Cardiac atrium fibroblast (primary cell): ENCODE results near the genes CLPSL1 and PNPLA1.

- RAMPAGE, long total RNA = no peak
Measured at GRCh38 chr6:35311541-35312202, 14.1 kb downstream of the DEF6 start.

- RAMPAGE, long total RNA = no peak
Measured at GRCh38 chr6:35332399-35332778, 10.0 kb upstream of the PPARD start.

DNA sequence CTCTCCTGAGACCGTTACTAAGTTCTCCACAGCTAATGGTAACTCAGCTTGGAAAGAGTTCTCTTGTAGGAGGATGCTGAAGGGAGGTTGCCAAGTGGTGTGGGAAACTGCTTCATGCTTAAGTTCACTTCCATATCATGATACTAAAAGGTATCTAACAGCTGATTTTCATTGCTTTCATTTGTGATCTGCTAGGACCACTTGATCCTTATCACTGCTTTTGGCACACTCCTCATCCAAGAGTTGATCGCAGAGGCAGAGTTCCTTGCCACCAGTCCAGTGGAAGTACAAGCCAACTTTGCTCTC lies 13.6 kb downstream of the PPARD start:
- RAMPAGE, long total RNA = no peak

- RAMPAGE, long total RNA = no peak
Measured at GRCh38 chr6:35362667-35364003, 20.8 kb downstream of the PPARD start.

DNA sequence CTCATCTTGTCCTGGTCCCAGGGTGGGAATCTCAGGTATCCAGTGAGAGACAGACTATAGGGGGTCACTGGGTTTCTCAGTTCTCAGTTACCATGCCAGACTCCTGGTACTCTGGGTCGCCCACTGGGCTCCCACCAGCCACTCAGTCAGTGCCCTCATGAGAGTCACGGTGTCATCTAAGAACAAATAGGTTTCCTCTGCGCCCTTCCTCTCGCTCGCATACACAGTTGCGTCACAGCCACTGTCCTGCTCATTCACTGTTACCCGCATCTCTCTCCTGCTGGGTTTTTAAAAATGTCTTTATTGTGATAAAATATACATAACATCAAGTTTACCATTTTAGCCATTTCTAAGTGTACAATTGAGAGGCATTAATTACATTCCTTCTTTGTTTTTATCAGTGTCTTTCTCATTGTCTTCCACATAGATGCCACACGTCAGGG lies 4.0 kb downstream of the TEAD3 start:
- RAMPAGE, long total RNA = no peak

DNA sequence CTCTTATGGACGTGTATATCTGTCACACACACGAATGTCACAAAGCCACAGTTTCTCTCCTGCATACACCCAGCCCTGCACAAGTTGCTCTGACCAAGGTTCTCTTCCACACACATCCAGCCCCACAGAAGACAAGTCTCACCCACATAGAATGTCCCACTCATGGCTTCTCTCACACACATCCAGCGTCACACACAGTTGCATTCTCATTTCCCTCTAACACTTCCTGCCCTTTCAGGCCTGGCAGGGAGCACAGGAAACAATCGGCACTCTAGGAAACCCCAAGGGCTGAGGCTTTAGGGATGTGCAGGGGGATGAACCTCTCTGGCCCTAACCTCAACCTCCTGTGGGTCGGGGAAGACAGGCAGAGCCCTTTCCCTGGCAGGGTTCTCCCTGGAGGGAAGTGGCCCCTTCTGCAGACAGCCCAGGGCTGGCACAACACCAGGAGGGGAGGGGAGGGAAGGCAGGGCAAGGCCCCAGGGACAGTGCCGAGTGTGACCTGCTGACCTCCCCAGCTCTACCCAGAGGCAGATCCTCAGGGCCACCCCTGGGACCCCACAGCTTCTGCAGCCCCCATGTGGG lies 2.8 kb downstream of the TEAD3 start:
- RAMPAGE, long total RNA = no peak

DNA sequence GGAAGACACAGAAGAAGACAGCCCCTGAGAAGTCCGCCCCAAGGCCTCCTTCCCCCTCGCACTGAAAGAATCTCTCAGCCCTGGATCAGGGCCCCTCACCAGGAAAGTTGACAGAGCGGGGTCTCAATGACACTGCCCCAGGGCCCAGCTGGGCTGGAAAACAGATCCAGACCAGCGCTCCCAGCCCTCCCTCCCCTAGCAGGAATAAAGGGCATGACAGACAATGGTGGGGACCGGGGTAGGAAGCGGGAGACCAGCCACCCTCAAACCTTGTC lies 1.0 kb downstream of the TEAD3 start:
- RAMPAGE, long total RNA = no peak

GRCh38 chr6:35575359-35576028 lies 62.8 kb upstream of the TULP1 start:
- RAMPAGE, long total RNA = no peak

GRCh38 chr6:35583815-35584190 lies 71.1 kb upstream of the TULP1 start:
- RAMPAGE, long total RNA = no peak

- RAMPAGE, long total RNA = no peak
Measured at GRCh38 chr6:35599863-35600460, 87.3 kb upstream of the TULP1 start.

DNA sequence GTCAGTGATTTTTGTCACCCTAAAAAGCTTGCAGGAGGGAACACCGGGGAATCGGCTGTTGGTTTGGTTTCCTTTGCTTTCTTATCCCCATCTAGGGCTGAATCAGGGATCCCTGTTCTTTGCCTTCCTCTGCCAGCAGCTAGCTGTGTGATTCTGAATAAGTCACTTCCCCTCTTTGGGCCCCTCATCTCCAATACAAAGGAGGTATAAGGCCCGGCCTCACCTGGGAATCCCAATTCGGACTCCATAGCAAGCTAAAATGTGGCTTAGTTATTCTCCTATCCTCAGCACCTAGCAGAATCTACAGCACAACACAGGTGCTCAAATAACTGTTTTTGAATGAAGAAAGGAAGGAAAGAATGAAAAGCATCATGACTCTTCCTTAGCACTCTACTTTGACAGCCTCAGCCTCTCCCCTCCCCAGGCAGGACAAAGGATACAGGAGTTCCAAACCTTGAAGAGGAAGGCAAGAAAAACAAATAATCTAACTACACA lies 18.4 kb upstream of the ARMC12 start:
- RAMPAGE, long total RNA = no peak

DNA sequence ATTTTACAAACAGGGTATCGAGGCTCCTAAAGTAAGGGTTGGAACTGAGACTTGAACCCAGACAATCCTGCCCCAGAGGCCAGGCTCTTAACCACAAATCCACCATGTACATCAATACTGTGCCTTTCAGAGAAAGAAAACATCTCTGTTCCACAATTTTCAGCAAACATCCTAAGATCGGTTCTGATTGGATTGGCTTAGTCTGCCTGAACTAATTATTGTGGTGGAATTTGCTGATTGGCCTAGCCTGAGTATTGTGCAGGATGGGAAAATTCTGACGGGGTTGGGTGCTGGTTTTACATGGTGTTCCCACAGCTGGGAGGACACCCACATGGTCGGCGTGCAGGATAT lies at the start of gene CLPSL1:
Gene CLPSL1, plus strand, starts transcription at position 299 of the 351 bp plus-strand sequence.
- RAMPAGE, long total RNA = no peak

DNA sequence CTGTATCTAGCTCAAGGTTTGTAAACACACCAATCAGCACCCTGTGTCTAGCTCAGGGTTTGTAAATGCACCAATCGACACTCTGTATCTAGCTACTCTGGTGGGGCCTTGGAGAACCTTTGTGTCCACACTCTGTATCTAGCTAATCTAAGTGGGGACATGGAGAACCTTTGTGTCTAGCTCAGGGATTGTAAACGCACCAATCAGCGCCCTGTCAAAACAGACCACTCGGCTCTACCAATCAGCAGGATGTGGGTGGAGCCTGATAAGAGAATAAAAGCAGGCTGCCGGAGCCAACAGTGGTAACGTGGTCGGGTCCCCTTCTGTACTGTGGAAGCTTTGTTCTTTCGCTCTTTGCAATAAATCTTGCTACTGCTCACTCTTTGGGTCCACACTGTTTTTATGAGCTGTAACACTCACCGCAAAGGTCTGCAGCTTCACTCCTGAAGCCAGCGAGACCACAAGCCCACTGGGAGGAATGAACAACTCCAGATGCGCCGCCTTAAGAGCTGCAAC lies 11.0 kb upstream of the SRPK1 start:
- RAMPAGE, long total RNA = no peak

GRCh38 chr6:36029399-36029922 lies 1.9 kb downstream of the MAPK14 start:
- RAMPAGE, long total RNA = no peak

- RAMPAGE, long total RNA = no peak
Measured at GRCh38 chr6:36092527-36093373, 37.6 kb upstream of the MAPK13 start.

- RAMPAGE, long total RNA = no peak
Measured at GRCh38 chr6:36118343-36118963, 11.9 kb upstream of the MAPK13 start.

GRCh38 chr6:36269998-36270218 lies at the start of gene PNPLA1:
TSS of gene PNPLA1 (plus strand) at chr6:36270060.
- RAMPAGE, long total RNA = no peak

GRCh38 chr6:36360510-36360951 lies 23.8 kb upstream of the BNIP5 start:
- RAMPAGE, long total RNA = no peak

- RAMPAGE, long total RNA = no peak
Measured at GRCh38 chr6:36486738-36487554, 44.1 kb downstream of the KCTD20 start.

DNA sequence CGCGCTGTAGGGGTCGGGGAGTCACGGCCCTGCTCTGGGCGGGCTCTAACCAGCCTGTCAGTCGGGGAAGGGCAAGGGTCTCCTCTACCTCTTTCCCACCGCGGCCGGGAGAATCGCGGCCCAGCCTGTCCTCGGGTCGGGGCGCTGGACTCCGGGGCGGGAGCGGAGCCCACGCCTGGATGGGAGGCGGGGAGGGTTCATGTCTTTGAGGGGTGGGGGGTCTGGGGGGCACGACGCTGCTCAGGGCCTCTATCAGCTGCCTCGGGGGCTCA lies 1.1 kb downstream of the CDKN1A start:
- RAMPAGE, long total RNA = no peak